ENCODE measurements around the genes SRY, ZFY and TSPY4.

- PRO-cap, result unidirectional peak, plus-strand start at chrY:2787144
These were observed at the start of gene SRY for GRCh38 chrY:2786951-2788013. TSS of gene SRY (minus strand) at chrY:2787682.

DNA sequence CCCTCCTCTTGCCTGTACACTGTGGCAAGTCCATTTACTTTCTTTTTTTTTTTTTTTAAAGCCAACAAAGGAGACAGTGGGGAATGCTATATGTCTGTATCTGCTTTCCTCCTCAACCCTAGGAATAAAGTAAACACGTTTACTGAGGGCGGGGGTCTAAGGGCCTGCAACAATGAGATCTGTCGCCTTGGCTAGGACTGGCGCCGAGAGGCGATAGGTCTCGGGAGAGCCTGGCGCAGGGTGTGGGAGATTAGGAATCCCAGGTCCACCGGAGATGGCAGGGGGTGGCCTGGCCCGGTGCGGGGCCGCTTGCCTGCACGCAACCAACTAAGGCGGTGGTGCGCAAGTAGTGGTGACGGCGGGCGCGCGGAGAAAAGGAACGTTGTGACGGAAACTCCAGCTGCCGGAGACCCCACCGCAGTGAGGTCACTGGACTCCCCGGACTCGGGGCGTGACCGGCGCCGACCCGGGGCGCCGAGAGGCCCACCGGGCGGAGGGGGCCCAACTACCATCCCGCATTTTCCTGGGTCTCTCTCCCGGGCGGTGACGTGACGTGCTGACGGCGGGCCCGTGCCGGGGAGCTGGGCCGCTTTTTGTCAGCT lies 357 bp upstream of the ZFY start:
- PRO-cap, result bidirectional peak, plus-strand start outside the sequence, minus-strand start at position 431 of the sequence

- PRO-cap, result bidirectional peak, plus-strand start at chrY:2935389, minus-strand start at chrY:2935153; bidirectional peak, plus-strand start at chrY:2935954, minus-strand start at chrY:2935914; bidirectional peak, plus-strand start at chrY:2936166, minus-strand start at chrY:2936138
These were observed at the start of gene ZFY for GRCh38 chrY:2935325-2936303. TSS of gene ZFY (plus strand) at chrY:2935381.

DNA sequence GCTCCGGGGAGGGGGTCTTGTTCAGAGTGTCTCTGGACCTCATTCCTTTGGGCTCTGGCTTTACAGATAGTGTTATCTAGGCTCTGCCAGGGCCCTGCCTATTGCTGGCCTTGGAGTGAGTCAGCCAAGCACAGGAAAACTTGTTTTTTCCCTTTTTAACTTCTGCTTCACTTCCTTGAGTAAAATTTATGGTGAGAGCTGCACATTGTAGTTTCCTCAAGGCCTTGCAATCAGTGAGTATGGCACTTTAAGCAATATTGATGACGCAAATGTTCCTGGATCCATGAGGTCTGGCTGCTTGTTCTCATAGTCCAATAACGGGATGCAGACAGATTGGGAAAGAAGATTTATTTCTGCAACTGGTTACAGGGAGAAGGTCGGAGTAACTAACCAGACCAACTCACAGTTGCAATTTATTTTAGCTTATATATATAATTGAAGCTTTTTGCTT lies 457.3 kb downstream of the TGIF2LY start:
- PRO-cap, result no peak

DNA sequence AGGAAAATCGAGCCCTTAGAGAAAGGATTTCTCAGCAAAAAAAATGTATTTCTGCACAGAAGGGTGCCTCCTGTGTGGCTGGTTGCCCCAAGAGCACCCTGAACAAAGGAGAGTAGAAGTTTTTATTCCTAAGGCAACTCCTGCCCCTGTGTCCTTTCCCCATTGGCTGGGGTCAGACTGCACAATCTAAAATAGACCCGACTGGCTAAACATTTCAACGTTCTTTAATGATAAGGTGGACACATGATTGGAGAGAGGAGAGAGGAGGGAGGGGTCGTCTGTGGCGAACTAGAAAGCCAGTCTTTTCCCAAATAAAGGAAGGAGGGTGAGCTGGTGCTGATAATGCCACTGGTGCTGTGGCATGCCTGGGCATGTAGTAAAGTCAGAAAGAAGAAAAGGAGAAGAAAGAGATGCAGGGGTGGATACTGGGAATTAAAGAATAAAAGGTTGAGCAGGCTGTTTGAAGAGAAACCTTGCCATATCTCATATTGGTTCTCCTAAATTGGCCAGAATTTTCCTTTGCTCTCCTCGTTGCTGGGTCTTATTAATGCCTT lies 367.9 kb upstream of the AMELY start:
- PRO-cap, result no peak

GRCh38 chrY:7326117-7326832 lies 414.7 kb upstream of the AMELY start:
- PRO-cap, result no peak

DNA sequence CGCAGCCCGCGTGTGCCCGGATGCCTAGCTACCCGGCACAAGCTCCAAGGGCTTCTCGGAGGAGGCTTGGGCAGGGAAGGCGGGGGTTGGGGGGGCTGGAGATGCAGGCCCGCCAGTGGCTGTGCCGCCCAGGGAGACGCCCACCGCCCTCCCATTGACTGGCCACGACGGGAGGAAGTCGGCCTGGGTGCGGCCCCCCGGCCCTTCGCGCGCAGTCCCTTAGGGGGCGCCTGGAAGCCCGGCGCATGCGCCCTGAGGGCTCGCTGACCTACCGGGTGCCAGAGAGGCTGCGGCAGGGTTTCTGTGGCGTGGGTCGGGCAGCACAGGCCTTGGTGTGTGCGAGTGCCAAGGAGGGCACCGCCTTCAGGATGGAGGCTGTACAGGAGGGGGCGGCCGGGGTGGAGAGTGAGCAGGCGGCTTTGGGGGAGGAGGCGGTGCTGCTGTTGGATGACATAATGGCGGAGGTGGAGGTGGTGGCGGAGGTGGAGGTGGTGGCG lies at the start of gene TSPY4:
TSPY4 (plus strand) TSS at position 200 of the 497 bp plus-strand sequence.
- PRO-cap, result no peak

- PRO-cap, result unidirectional peak, minus-strand start at chrY:12421098; bidirectional peak, plus-strand start at chrY:12421734, minus-strand start at chrY:12421574
These were observed 279.9 kb upstream of the USP9Y start for GRCh38 chrY:12420821-12421937.

DNA sequence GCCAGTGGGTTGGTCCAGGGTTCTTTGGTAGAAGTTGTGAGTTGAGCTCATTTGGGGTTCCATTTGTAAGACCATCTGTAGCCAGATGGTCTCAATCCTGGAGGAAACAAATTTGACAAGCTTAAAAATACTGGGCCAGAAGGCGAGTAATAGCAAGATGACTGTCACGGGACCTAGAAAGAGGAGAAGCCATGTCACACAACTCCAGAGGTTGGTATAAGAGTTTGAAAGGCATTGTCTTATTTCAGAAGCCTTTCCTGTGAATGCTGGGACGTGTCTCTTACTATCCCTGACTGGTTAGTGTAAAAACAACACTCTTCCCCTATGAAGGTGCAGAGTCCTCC lies 100.6 kb upstream of the USP9Y start:
- PRO-cap, result no peak

- PRO-cap, result bidirectional peak, plus-strand start at chrY:12905721, minus-strand start at chrY:12905673
These were observed 614 bp downstream of the DDX3Y start for GRCh38 chrY:12905012-12905952.

- PRO-cap, result unidirectional peak, minus-strand start at chrY:13704775
These were observed 694 bp downstream of the TMSB4Y start for GRCh38 chrY:13704401-13704784.

GRCh38 chrY:19067745-19068565 lies 294.4 kb upstream of the HSFY2 start:
- PRO-cap, result no peak

GRCh38 chrY:19322727-19323038 lies 421.8 kb downstream of the KDM5D start:
- PRO-cap, result no peak

- PRO-cap, result bidirectional peak, plus-strand start at chrY:19567350, minus-strand start at chrY:19567007
These were observed 177.5 kb downstream of the KDM5D start for GRCh38 chrY:19566898-19567628.

All from left lung (tissue), 1 donor.